Diencephalon (tissue), 2 donors: ENCODE measurements around the gene BCL10.

- RAMPAGE, long total RNA, result no peak
Measured at GRCh38 chr1:83860877-83861295, 138.0 kb downstream of the TTLL7 start.

- RAMPAGE, long total RNA, result no peak
Measured at GRCh38 chr1:84105838-84106650, 38.0 kb upstream of the PRKACB start.

DNA sequence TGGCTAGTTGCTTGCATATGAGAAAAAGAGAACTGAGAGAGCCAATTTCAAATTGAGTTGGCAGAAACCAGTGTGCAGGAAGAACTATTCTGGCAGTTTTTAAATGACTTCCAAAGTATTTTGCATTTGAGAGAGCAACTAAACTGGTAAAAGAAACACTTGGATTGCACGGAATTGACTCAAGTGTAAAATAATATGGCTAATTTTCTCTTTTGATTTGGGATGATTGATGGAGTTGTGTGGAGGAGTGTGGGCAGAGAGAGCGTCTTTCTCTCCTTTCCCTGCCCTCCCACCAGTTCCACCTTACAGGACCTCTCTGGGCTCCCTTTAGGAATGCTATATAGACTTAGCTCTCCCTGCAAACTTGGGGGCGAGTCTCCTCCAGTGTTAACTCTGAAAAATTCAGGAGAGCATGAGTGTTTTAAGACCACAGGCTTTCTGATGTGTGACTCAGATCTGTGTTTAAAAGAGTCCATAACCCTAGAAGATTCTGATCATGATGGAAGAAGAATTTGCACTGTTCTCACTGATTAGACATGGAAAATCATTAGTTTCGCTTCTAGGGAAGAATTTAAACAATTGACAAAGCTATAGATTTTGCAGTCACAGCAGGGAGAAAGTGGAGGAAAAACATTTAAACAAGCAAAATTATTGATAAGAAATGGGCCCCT is 24.8 kb upstream of the CTBS start:
- RAMPAGE, long total RNA, result no peak

DNA sequence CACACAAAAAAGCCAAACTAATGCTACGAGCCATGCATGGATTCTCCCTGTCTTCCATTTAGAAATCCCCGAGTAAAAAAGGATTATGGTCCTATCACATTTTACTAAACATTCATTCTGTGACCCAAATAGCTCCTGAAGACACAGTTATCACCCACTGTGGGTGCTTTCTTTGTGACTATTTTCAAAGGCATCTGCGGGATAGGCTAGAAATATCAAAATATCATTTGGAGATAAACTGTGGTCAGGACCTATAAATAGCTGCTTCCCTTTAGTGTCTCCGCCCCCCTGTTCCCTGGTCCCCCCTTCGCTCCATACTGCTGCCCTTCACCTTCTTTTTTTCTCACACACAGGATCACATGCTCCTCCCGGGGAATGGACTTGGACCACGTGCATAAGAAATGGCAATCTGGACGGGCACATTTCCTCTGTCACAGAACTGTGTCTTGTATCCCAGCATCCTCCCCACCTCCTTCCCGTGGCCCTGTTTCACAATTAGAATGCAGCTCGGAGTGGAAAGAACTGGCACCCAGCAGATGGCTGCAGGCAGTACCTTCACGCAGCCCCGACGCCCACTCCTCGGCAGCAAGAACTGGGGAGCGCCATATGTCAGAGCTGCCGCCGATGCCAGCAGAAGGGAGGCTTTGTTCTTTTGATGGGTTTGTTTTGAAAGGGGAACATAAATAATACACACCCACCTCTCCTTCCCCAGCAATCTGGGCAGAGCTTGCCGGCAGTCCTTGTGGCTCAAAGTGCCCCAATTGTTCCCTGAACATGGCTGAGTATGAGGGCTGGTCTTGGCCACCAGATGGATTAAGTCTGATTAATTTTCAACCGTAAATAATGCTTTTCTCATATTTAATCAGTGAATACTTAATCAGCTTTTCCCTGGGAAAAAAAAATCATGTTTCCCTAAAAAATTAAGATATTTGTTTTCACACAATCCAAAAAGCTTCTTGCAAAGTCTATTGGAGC is 68.9 kb upstream of the SSX2IP start:
- RAMPAGE, long total RNA, result no peak

GRCh38 chr1:85276071-85277175 is at the start of gene BCL10:
TSS of gene BCL10 (minus strand) at chr1:85276632.
- RAMPAGE, long total RNA, result start-site peak on the minus strand at chr1:85276358-85276625, 661 and 535 reads in 2 replicates; start-site peak on the plus strand at chr1:85276753-85276862, 76 and 41 reads in 2 replicates

DNA sequence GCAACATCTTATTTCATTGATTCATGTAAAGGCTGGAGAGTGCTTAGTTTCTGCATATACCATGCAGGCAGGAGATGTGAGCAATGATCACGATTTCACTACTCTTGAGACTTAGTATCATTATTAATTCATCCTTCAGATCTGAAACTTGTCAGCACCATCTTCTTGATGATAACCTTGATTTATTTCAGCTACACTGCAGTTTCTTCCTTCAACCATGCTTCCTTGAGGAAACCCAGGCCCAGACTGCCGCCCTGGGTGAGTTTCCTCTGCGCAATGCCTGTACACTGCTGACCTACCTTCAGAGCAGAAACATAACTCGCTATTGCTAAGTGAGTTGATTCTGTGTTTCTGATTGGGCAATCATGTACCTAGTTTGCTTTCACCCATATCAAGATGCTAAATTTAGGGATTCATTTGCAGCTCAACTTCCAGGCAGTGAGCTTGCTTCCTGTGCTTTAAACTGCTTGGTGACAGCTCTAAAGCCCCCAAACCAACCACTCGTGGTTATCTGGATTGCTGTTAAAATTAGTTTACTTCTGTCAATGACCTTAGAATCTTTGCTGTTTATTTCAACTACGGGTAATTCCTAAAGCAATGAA is 13.5 kb upstream of the BCL10 start:
- RAMPAGE, long total RNA, result no peak

DNA sequence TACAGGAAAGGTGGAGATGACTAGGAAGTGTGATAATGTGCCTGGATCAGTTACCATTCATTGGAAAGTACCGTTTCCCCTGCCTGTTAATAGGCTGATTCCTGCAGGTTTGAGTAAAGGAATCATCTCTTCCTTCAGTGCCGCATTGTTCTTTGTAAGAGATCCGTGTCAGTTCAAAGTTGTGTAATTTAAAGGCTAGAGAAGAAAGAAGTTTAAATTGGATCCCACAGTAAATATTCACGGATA is 43.5 kb upstream of the BCL10 start:
- RAMPAGE, long total RNA, result no peak

GRCh38 chr1:85320278-85321295 is 44.2 kb upstream of the BCL10 start:
- RAMPAGE, long total RNA, result no peak

- RAMPAGE, long total RNA, result no peak
Measured at GRCh38 chr1:85448456-85448942, 16.5 kb downstream of the DDAH1 start.

DNA sequence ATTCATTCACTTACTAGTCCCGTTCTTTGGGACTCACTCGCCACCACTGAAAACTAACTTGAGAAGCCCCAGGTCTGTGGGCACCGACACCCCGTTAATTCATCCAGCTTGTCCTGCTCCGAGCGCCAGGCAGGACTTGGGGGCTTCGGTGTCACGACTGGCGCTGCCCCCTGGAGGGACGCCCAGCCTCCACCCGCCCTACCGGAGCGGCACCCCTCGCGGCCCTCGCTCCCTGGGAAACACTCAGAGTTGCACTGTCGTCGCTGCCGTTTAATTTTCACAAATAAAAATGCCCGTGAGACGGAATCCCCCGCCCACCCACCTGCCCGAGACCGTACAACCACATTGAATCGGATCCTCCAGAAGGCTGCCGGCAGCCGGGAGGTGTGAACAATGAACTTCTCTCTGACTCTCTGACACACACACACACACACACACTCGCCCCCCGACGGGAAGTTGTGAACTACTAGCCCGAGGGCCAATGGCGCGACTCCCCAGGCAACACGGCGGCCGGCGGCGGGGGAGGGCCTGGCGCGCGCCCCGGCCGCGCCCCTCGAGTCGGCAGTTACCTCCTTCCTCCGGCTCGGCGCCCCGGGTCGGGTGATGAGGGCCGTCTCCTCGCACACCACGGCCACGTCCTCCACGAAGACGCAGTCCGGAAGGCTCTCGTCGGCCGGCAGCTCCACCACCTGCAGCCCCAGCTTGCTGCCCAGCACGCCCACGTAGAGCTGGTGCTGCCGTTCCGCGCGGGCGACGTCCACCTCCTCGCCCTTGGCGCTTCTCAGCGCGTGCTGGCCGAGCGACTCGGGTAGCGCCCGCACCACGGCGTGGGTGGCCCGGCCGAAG is 562 bp downstream of the DDAH1 start:
- RAMPAGE, long total RNA, result no peak

DNA sequence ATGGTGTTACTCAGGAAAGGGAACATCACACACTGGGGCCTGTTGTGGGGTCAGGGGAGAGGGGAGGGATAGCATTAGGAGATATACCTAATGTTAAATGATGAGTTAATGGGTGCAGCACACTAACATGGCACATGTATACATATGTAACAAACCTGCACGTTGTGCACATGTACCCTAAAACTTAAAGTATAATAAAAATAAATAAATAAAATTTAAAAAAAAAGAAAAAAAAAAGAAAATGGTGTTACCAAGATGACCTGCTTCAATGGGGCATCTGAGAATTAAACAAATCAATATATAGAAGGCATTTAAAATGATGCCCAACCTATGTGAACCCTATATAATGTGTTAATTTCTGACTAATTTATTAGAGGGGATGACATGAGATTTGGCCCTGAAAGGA is 4.7 kb upstream of the CCN1 start:
- RAMPAGE, long total RNA, result no peak

DNA sequence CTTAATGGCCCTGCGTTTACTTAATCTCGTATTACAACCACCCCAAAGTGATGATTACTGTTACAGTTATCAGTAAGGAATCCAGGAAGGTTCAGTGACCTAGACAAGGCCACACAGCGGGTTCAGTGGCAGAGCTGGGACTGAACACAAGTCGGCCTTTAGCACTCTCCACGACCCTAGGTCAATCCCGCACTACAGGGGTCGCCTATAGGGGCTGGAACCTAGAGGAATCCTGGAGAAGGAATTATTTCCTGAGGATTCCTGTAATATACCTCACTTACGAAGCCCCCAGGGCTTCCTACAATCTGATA is 821 bp downstream of the ODF2L start:
- RAMPAGE, long total RNA, result no peak

DNA sequence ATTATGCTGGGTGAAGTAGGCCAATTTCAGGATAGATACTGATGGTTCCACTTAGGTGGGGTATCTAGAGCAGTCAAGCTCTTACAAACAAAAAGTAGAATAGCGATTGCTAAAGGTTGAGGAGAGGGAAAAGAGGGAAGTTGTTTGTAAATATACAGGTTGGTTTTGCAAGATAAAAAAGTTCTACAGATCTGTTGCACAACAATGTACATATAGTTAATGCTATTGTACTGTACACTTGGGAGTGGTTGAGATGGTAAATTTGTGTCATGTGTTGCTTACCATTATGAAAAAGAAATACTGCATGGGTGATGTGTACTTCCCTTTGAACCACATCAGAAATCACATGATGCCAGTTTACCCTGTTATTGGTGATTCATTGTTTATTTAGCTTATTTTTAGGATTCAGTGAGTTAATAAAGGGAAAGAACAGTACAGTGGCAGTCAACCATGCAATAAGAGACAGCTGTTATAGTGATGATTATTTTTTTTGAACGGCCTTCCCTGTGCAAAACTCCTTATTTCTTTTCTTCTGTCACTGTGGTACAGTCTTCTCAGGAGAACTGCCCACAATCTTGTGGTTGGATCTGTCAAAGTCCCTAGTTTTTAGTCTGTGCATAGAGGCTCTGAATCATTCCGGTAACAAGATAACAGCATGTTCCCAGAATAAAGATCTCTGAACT is 84.0 kb downstream of the SH3GLB1 start:
- RAMPAGE, long total RNA, result no peak

GRCh38 chr1:87333555-87334180 is 5.0 kb downstream of the LMO4 start:
- RAMPAGE, long total RNA, result no peak

- RAMPAGE, long total RNA, result no peak
Measured at GRCh38 chr1:87528772-87529215, 200.1 kb downstream of the LMO4 start.

DNA sequence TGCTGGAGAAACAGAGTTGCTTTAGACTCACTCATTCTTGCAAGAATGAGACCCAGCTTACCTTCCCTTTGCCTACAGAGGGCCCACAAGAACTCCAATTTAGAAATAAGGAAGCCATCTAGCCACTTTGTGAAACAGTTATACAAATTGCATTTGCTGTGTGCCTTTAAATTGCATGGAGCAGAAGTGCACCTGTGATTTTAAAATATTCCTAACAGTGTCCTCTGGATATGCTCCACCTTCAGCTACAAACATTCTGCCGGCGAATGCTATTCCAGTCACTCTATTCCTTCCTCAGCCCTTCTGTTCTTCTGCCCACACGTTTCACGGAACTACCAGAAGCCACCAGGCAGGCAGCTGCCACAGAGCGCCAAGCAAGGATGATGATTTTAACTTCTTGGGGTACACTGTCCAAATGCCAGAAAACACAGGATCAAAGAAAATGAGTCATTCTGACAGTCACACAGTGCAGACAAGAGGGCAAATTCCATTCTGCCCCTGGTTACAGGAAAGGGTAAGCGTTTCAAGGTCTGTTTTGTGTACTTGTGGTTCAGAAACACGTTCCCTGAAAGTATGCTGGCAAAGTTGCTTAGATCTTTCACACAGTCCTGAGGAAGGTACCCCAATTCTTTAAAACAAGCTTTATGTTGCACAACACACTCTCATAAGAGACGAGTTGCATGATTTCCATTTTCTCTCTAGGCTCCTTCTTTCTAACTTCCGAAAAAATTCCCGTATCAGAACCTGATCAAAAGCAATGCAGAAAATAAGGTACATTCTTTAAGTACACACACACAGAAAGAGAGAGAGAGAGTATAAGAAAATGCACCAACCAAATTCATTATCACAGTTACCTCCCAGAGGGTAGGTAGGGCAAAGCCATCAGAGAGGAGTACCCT is 508.4 kb upstream of the PKN2 start:
- RAMPAGE, long total RNA, result no peak

GRCh38 chr1:88311901-88312481 is 372.1 kb upstream of the PKN2 start:
- RAMPAGE, long total RNA, result no peak

GRCh38 chr1:88462515-88463634 is 221.2 kb upstream of the PKN2 start:
- RAMPAGE, long total RNA, result no peak

DNA sequence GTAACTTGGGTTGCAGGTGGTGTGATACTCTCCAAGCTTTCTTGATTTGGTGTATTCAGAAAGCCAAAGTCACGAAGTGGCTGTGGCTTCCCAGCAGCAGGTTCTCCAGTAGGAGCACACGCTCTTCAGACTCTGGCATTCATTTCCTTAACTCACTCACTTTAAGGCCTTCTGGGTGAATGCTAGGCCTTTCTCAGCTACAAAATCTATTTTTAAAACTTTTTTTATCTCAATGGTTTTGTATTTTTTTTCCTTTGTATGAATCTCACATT is 22.9 kb upstream of the PKN2 start:
- RAMPAGE, long total RNA, result no peak

DNA sequence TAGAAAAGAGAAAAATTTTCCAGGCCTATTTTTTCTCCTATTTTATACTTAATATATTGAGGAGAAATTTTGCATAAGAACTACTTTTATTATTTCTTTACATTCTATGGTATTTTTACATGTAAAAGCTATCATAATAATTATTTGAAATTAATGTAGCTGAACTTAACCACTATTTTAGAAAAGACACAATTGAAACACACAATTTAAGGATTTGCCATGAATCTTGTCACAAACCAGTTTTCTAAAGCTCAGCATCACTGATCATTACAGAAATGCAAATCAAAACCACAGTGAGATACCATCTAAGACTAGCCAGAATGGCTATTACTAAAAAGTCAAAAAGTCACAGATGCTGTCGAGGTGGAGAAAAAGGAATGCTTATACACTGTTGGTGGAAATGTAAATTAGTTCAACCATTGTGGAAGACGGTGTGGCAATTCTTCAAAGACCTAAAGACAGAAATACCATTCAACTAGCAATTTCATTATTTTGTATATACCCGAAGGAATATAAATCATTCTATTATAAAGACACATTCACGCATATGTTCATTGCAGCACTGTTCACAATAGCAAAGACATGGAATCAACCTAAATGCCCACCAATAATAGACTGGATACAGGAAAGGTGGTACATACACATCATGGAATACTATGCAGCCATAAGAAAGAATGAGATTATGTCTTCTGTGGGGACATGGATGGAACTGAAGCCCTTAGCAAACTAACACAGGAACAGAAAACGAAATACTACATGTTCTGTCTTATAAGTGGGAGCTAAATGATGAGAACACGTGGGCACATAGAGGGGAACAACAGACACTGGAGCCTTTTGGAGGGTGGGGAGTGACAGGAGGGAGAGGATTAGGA is 26.5 kb downstream of the PKN2 start:
- RAMPAGE, long total RNA, result no peak